Paraaortic lymph node (tissue), 1 donor: ENCODE data around the genes LRRD1, RBM48 and SAMD9L.

GRCh38 chr7:92038257-92038920, 95.9 kb downstream of the CYP51A1 start:
- PRO-cap, result no peak

DNA sequence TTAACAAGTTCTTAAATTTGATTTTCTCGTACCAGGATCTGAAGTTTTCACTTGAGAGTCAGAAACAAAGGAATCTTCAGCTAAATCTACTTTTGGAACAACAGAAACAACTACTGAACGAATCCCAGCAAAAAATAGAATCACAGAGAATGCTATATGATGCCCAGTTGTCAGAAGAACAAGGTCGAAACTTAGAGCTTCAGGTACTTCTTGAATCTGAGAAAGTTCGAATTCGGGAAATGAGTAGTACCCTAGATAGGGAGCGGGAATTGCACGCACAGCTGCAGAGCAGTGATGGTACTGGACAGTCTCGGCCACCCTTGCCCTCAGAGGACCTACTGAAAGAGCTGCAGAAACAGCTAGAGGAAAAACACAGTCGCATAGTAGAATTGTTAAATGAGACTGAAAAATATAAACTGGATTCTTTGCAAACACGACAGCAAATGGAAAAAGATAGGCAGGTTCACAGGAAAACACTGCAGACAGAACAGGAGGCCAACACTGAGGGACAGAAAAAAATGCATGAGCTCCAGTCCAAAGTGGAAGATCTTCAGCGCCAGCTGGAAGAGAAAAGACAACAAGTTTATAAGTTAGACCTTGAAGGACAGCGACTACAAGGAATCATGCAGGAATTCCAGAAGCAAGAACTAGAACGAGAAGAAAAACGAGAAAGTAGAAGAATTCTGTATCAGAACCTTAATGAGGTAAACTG, 37.5 kb downstream of the CYP51A1 start:
- PRO-cap, result no peak

GRCh38 chr7:92099579-92100046, 34.7 kb downstream of the CYP51A1 start:
- PRO-cap, result no peak

GRCh38 chr7:92142595-92143022, 8.3 kb upstream of the CYP51A1 start:
- PRO-cap, result no peak

- PRO-cap, result unidirectional peak, plus-strand start at chr7:92179076
Observed at GRCh38 chr7:92178877-92179447, at the start of gene LRRD1. Gene LRRD1 (minus strand): TSS chr7:92179142.

GRCh38 chr7:92483311-92483861, 5.6 kb upstream of the ERVW-1 start:
- PRO-cap, result no peak

- PRO-cap, result unidirectional peak, minus-strand start at chr7:92528274; bidirectional peak, plus-strand start at chr7:92528811, minus-strand start at chr7:92528477
Observed at GRCh38 chr7:92528135-92529338, at the start of gene RBM48. Gene RBM48 (plus strand): TSS chr7:92528795.

- PRO-cap, result no peak
Observed at GRCh38 chr7:92537861-92538371, 9.3 kb downstream of the RBM48 start.

DNA sequence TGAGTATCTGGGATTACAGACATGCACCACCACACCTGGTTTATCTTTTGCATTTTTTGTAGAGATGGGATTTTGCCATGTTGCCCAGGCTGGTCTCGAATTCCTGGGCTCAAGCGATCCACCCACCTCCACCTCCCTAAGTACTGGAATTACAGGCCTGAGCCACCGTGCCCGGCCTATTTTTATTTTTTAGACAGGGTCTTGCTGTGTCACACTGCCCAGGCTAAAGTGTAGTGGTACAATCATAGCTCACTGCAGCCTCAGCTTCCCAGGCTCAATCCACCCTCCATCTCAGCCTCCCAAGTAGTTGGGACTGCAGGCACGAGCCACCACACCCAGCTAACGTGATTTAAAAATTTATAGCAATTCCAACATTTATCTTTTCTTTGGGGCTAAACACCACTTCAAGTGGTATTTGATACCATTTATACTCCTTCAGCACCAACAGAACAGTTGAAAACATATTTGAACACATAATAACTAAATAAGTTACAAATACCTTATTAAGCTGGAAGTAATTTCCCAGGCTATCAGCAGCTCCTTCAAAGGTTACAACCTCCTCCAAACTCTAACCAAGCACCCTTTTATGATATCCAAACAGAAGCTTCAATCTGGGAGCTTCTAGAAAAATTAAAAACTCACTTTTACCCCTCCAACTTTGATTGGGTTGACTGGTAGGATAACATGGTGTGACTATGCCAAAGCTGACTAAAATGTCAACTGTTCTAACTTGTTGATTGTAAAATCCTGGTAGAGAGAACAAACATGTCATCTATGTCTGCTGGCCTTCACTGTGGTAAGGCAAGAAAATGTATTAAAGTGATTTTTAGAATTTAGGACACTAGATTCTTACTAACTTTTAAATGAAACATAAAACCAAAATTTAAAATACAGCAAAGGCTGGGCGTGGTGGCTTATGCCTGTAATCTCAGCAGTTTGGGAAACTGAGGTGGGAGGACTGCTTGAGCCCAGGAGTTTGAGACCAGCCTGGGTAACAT, 29.9 kb downstream of the RBM48 start:
- PRO-cap, result no peak

GRCh38 chr7:92614388-92615100, 24.4 kb upstream of the FAM133B start:
- PRO-cap, result no peak

DNA sequence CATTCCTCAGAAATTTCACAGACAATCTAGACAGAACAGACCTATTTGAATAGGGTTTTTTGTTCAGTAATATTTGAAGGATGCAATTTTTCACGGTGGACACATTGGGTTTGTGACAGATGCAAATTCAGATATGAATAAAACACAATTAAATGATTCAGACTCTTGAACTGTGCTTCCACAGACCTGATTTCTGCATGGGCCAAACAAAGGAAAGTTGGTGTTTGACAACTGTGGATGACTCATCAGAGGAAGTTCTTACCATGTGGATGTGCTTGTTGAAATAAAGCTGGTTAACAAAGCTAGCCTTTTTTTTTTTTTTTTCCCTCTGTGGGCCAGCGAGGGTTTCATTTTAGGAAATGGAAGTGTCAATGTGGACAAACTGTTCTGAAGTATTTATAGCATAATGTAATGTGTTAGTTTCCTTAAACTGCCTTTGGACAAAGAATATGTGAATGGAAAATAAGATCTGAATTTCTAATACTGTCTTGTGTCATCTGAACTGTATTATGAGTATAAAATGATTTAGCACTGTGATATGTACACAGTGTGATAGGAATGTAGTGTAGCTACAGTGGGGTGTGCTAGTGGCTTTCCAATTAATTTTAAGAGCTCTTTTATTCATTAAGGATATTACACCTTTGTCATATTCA, 43.3 kb upstream of the FAM133B start:
- PRO-cap, result no peak

GRCh38 chr7:92768547-92769442, 67.6 kb downstream of the CDK6 start:
- PRO-cap, result unidirectional peak, minus-strand start at chr7:92768970

GRCh38 chr7:92831977-92832778, 4.2 kb downstream of the CDK6 start:
- PRO-cap, result bidirectional peak, plus-strand start at chr7:92832345, minus-strand start at chr7:92832323

DNA sequence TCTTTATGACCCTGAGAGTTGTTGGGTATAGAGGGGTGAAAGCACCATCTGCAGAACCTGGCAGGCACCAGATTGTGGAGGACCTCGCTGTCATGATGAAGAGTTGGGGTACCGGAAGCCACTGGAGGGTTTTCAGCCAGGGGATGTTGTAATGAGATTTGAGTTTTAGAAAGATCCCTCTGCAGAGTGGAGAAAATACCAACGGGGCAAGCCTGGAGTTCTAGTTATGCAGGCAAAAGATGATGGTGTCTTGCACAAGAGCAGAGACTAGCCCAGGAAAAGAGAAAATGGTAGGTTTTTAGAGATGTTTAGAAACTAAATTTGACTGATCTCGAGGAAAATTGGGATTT, 34.4 kb upstream of the CDK6 start:
- PRO-cap, result no peak

DNA sequence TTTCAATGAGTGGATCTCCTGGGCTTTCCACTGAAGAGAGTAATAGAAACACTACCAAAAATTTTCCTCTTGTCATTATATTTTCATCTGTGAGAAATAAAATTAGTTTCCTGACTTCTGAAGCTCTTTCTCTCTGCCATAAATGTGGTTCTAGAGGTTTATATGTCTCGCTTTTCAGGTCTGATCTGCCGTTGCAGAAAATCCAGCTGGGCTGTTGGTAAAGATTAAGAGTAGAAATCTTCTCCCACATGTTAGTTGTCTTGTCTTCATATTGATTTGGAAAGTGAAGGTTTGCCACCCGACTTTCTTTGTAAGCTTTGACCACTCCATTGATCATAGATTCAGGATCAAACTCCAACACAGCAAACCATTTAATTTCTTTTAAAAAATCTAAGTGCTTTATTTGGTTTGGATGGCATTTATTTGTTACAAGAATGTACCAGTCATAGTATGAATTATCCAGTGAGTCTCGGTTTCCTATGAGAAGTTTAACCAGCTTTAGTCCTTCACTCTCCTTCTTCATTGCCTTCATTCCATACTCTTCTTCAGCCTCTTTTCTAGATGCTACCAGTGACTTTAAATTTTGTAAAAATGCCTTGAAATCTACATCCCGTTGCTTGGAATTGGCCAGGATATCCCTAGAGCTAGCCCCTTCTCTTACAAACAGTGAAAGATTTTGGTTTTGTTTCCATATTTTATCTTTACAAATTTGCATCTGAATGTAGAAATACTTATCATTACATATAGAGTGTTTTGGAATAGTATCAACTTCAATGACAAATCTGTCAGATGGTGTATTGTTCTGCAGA, 13.7 kb downstream of the SAMD9L start:
- PRO-cap, result no peak

- PRO-cap, result unidirectional peak, minus-strand start at chr7:93148369
Observed at GRCh38 chr7:93148038-93148689, at the start of gene SAMD9L. Gene SAMD9L (minus strand): TSS chr7:93148385.

DNA sequence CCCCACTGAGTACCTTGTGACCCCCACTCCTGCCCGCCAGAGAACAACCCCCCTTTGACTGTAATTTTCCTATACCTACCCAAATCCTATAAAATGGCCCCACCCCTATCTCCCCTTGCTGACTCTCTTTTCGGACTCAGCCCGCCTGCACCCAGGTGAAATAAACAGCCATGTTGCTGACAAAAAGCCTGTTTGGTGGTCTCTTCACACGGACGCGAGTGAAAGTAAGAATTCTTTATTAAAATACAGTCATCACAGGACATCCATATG, 167.2 kb downstream of the VPS50 start:
- PRO-cap, result no peak

DNA sequence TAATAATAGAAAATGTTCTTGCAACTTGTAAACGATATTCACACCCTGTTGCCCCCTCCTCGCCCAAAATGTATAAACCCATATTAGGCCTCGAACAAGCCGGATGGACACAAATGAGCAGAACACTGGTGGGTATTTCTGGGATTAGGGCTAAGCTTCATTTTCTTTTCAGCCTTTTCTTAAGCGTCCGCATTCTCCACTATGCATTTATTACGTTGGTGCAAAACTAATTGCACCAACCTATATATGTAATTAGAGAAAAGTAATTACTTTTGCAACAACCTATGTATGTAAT, 332 bp upstream of the GNG11 start:
- PRO-cap, result bidirectional peak, plus-strand start outside the sequence, minus-strand start at position 214 of the sequence

GRCh38 chr7:94420499-94420756, 25.7 kb downstream of the COL1A2 start:
- PRO-cap, result no peak

GRCh38 chr7:94511781-94512337, 2.2 kb downstream of the CASD1 start:
- PRO-cap, result no peak